Jurkat, Clone E6-1 (cell line): Measurements from ENCODE around the genes TMEM106B, DGKB and SNX13.

DNA sequence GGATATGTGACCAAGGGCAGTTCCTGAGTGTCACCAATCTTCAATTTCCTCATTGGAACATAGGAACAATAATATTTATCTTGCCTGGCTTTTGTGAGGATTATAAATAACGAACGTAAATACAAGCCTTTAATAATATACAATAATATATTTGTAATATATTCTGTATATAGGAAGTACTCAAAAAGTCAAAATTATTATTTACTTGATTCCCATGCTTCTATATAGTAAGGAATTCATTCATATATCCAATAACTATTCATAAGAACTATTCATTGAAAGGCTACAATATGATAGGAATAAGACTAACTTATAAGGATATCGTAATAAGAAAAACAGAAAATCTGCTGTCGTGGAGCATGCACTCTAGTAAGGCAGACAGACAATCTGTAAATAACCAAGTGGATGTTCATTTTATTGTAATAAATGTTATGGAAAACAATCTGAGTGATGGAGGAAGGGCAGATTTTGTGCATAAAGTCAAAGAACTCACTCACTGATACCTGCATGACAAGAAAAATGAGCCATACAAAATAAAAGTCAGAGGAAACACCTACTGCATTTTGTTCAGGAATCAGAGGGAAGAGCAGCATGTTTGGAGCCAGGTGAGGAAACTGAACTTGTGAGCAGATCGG is 178.8 kb downstream of the PHF14 start:
- RRBS, result no CpG with 5 or more reads among the region's 5 CpGs

GRCh38 chr7:11193831-11194278 is 220.2 kb downstream of the PHF14 start:
- RRBS, result no CpG with 5 or more reads among the region's 2 CpGs

DNA sequence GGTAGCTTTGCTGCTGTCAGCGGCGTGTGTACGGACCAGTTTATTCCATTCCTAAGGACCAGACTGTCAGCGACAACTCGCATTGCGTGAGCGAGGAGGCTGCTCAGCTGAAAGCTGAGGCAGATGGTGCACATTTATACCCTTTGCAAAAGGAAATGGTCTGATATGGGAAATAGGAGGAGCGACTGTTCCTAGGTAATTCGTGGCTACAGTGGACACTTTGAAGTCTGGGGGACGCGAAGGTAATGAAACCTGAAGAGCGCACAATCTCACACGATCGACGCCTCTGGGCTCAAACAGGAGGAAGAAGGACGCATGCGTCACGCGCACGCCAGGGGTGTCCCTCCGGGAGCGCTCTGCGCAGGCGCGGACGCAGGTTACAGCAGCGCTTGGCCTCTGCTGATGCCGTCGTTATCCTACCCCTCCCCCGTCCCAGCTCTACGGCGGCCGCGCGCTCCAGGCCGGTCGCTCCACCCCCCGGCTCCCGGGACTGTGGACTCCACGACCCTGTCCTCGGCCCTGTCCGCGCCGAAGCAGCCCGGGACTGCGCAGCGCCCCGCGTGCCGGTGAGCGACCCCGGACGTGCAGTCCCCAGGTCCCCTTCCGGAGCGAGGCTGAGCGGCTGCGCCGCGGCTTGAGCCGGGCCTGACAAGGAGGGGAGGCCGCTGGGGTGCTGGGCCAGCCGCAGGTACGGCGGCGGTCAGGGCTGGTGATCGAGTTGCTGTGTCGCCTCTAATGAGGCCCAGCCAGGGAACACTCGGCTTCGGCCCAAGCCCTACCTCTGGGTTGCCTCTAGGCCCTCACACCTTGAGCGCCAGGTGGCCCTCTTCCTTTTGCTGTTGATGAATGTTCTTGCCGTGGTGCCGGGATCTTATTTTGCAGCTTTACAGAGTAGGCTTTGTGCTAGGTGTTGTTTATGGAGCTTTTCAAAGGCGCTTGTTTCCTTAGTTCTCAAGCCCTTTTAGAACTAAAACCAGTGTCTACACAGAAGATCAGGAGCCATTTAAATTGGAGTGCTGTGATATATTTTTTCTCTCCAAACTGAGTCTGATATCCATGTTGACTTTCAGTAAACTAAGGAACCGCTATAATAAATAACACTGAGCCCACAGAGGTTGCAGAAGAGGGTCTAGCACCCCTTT is at the start of gene TMEM106B:
Gene TMEM106B (plus strand): TSS at position 435 of the 1,142 bp plus-strand sequence.
- RRBS, result 2% methylated on average over 14 of the region's 74 CpGs

DNA sequence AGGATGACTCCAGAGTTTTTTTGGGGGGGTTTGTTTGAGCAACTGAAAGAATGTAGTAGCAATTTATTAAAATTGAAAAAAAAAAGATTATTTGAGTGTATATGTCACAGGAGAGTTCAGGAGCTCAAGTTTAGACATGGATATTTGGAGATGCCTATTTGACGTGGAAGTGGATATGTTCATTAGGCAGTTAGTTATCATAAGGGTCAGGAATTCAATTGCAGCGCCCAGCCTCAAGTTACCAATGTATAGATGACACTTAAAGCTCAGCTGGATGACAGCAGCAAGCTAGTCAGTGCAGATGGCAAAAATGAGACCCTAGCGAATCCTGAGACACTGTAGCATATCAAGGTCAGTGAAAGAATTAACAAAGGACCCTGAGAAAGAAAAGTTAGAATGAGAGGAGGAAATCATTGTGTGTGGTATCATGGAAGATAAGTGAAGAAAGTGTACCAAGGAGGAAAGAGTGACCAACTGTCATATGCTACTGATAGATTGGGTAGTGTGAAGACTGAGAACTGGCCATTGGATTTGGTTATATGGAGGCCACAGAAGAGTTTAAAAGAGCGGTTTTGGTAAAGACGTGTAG is 5.3 kb downstream of the TMEM106B start:
- RRBS, result no CpG with 5 or more reads among the region's 5 CpGs

- RRBS, result no CpG with 5 or more reads among the region's 40 CpGs
These were observed 571 bp downstream of the SCIN start for GRCh38 chr7:12570961-12571620.

GRCh38 chr7:12715205-12716335 is 28.1 kb downstream of the ARL4A start:
- RRBS, result no CpG with 5 or more reads among the region's 15 CpGs

DNA sequence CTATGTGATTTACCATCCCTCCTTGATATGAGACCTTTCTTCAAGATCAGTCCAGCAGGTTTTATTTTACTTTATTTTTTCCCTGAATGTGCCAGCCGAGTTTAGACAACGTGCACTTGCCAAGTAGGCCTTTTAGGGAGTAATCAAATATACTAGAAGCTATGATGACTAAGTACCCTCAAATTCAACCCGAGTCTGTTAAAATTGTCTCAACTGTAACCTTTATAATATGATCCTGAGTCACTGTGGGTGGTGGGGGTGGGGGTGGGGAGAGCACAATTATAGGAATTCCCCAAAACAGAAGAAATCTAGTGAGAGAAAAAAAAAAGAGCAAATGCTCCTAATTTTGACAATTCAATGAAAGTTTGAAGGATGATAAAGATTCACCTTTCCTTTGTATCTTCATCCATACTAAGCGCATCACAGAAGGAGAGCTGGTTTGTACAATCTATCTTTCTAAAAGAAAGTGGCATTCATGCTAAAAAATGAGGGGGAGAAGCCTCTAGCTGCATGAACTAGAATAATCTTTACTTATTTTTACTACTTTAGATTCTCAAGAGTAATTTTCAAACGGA is 32.2 kb downstream of the ARL4A start:
- RRBS, result no CpG with 5 or more reads among the region's 5 CpGs

DNA sequence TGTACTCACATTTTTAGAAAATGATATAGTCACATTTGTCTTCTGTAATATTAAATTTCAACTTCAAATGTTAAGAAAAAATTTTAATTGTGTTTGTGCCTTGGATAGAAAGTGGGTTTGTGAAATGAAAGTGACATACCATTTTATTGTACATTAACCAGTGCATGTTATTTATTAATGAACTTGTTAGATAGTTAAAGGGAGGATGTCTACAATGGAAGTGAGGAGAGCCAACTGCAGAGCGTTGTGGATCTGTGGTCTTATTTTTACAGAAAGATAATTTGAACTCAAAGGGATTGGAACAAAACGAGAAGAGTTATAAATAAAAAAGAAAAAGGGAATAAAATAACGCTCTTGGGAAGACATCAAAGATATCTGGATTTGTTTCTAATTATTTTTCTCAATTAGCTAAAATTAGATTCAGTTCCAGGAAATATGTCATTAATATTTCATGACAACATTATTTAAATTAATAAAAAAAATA is 291.8 kb downstream of the ARL4A start:
- RRBS, result no CpG with 5 or more reads among the region's 3 CpGs

GRCh38 chr7:14902516-14903059 is at the start of gene DGKB:
Gene DGKB (minus strand): TSS chr7:14902751.
- RRBS, result no CpG with 5 or more reads among the region's 17 CpGs

DNA sequence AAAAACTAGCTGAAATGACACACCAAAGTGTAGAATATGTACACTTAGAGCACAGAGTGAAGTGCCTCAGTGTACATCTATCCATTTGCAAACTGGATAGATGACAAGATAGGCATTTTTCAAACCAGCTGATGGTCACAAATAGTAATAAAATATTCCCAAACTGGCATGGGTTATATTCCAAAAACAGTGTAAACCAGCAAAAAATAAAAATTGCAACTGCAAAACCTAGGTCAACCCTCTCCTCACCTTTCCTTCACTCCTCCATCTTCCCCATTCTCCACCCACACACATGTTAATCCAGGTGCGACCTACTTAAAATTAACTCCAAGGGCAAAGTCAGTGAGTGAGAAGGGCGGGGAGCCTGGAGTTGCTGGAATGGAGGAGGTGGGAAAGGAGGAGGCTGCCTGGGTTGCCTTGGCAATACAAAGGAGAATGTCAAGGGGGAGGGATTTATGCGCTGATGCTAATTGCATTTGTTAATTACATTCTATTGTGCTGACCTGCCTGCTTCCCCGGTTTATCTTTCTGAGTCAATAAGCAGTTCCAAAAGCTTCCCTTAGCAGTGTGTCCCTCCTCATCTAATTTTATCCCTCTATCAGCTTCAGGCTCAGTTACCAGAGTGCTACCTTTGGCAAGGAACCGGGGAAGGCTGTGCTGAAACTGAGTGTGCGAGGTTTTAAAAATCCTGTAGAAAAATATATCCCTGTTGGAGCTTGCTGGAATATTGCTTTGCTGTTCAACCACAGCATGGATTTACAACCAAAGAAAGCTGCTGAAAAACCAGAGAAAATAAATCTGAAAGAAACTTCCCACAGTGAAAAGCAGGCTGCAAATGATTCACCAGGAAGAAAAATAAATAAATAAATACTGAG is 113.0 kb upstream of the DGKB start:
- RRBS, result no CpG with 5 or more reads among the region's 6 CpGs

GRCh38 chr7:15396504-15396910 is 165.3 kb downstream of the AGMO start:
- RRBS, result no CpG with 5 or more reads among the region's 9 CpGs

GRCh38 chr7:15464098-15464310 is 97.8 kb downstream of the AGMO start:
- RRBS, result no CpG with 5 or more reads among the region's 1 CpG

DNA sequence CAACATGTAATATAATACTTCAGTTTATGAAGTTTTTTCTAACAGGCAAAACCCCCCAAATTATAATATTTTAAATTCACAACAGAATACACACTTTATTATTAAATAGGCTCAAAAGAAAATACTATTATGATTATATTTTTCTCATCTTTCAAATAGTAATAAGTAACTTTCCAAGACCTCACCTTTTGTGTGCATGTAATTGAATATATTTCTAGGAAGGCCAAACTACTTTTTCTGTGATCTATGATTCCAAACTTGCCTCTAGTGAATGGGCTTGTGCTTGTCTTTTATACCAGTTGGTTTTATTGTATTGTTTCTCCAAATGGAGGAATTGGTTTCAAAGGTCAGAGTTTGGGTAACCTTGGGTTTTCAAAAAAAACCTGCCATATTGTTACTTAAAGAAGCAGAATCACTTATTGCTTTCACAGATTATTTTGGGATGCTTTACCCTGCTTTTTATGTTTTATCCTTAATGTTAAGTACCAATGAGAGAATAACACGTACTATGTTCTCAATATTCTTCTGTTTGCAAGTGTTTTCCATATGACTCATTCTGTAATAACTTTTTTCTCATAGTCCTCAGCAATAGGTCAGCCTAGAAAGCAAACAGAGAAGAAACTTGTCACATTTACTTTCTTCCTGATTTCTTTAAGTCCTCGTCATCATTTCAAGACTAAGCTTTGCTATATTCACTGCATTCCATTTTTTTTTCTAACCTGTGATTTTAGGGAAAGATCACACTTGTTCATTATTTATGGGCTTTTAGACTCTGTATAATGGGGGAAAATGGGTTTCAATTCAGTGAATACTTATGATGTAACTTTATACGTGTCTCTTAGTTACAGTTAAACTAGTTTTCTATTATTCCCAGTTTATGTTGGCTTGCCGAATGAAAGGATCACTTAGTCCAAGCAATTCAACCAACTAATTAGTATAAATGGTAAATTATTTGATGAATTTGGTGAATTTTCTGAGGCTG is 6.7 kb upstream of the AGR2 start:
- RRBS, result no CpG with 5 or more reads among the region's 4 CpGs

GRCh38 chr7:16982639-16983099 is 100.9 kb upstream of the AGR3 start:
- RRBS, result no CpG with 5 or more reads among the region's 3 CpGs

- RRBS, result no CpG with 5 or more reads among the region's 6 CpGs
These were observed 200.5 kb upstream of the AHR start for GRCh38 chr7:17097748-17098462.

- RRBS, result no CpG with 5 or more reads among the region's 11 CpGs
These were observed 941 bp downstream of the AHR start for GRCh38 chr7:17299406-17299779.

- RRBS, result no CpG with 5 or more reads among the region's 5 CpGs
These were observed 9.0 kb downstream of the AHR start for GRCh38 chr7:17307473-17307886.

- RRBS, result no CpG with 5 or more reads among the region's 5 CpGs
These were observed 35.0 kb downstream of the AHR start for GRCh38 chr7:17333038-17334168.

DNA sequence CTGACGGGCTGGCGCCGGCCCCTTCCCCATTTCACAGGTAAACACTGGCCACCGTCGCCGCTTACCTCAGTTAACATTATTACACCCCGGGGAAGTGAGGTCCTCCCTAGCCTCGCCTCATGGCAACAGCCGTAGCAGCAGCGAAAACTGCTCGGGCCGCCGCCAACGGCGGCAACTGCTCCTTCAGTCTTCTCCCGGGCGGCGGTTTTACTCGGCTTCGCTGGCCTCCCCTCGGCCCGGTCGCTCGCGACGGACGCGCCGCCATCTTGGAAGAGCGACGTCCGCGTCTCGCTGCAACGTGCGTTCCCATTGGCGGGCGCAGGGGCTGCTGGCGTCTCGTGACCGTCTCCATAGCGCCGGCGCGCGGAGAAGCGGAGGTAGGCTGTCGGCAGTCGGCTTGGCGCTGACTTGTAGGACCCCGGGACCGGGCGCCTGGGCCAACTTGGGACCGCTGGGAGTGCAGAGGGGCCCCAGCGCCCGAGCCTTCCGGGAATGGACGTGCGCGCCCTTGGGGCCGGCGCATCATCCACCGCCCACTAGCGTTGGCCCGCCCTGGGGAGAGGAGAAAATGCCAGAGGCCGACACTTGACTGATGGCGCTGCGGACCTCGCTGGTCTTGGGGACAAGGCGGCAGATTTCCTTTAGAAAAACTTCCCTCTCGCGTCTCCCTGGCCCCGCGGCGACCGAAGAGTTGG is at the start of gene SNX13:
Gene SNX13 (minus strand): TSS at position 276 of the 695 bp plus-strand sequence.
- RRBS, result 2% methylated on average over 26 of the region's 76 CpGs

GRCh38 chr7:18520712-18521241 is 25.2 kb downstream of the HDAC9 start:
- RRBS, result no CpG with 5 or more reads among the region's 3 CpGs